A375 (cell line): ENCODE measurements around a stretch of chr14.

GRCh38 chr14:90406183-90407302 lies 9.7 kb downstream of the CALM1 start:
- RAMPAGE, long total RNA: no peak

DNA sequence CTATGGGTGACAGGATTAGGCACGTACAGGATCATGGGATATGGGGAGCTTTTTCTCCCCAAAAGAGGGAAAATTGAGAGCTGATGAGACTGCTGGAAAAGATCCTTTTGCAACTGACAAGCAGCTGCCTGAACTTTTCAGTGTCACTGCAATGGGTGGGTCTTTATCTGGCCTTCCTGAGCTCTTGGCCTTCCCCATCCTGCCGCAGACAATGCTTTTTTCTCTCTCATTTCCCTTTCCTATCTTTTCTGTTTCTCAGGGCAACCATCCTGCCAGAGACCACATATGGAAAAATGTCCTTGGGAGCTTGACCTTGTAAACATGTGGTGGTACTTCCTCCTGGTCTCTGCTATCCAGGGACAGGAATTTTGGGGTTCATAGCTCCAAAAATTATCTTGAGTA lies 75.8 kb downstream of the CALM1 start:
- RAMPAGE, long total RNA: no peak

DNA sequence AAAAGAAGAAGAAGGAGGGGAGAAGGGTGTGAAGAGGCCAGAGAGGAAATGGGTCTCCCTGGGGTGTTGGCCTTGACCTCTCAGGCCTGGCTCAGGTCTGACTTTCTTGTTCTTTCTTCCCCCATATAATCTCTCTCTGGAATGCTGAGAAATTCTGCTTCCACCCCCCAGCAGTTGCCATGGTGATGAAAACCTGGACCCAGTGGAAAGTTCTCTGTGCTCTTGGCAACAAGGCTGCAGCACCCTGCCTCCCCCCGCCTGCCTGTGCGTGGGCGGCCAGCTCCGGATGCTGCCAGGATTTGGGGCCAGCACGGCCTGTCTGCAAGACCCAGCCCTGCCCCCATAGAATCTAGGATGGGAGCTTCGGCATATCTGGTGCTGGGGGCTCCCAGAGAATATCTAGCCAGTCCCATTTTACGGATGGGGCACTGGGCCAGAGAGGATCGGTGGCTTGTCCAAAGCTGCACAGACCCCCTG lies 94.7 kb downstream of the CALM1 start:
- RAMPAGE, long total RNA: no peak

DNA sequence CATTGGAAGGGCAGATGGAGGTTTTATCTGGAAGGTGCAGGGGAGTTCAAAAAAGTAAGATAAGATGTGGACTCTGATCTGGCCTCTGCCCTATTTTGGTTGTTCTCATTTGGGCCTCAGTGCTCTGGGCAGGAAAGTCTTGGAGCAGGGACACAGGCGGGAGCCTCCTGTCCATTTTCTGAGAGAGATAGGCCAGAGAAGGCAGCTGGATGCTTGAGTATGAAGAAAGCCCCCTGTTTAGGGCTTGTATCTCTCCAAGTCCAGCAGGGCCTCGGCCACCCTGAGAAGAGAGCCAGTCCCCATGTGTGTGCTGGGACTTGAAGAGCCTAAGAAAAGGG lies 119.7 kb downstream of the CALM1 start:
- RAMPAGE, long total RNA: no peak

GRCh38 chr14:90545936-90546603 lies 149.2 kb downstream of the CALM1 start:
- RAMPAGE, long total RNA: no peak

DNA sequence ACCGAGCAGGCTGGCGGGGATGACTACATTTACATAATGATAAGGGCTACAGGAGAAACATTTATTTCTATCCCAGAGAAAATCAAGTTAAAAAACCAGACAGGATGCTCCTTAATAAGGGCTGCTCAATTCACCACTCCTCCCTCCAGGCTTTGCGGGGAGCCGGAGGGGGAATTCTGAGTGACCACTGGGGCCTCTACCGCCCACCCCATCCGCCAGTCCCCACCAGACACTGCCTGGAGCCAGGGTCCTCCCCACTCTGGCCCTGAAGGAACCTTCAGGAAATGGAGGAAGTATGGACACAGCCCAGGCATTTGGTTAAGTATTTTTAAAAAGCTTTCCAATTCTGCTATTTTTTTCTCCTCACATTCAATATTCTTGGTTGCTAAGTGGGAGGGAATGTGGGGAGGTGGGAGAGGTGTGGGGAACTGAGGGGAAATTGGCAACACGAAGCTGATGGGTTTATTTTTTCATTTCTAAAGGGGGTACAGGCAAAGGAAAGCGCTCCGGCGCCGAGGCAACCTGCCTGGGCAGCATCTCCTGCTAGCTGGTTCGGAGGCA lies 200.5 kb downstream of the TTC7B start:
- RAMPAGE, long total RNA: no peak

GRCh38 chr14:90701115-90701612 lies 115.1 kb downstream of the TTC7B start:
- RAMPAGE, long total RNA: no peak

GRCh38 chr14:90850507-90851002 lies 34.3 kb upstream of the TTC7B start:
- RAMPAGE, long total RNA: no peak

- RAMPAGE, long total RNA: no peak
These were observed 51.3 kb downstream of the RPS6KA5 start for GRCh38 chr14:91009094-91009489.

DNA sequence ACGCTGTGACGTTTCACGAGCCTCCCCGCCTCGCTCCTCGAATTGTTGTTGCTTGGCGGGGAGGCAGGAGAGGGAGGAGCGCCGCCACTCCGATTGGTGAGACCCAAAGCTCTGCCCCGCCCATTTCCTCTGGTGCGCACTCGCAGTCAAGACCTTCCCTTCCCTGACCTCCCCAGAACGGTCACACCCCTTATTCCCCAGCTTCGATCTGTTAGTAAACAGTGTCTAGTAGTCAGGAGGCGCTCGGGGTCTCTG lies 271 bp upstream of the RPS6KA5 start:
- RAMPAGE, long total RNA: no peak

DNA sequence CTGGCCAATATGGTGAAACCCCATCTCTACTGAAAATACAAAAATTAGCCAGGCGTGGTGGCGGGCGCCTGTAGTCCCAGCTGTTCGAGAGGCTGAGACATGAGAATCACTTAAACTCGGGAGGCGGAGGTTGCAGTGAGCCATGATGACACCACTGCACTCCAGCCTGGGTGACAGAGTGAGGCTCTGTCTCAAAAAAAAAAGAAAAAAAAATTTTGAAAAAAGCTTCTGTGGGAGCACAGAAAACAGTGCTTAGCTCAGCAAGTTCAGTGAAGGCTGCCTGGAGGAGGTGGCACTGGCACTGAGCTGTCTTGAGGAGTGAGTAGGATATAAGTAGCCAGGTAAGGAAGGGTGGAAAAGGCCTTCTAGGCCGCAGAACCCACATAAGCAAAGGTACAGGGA lies 25.5 kb downstream of the GPR68 start:
- RAMPAGE, long total RNA: no peak

DNA sequence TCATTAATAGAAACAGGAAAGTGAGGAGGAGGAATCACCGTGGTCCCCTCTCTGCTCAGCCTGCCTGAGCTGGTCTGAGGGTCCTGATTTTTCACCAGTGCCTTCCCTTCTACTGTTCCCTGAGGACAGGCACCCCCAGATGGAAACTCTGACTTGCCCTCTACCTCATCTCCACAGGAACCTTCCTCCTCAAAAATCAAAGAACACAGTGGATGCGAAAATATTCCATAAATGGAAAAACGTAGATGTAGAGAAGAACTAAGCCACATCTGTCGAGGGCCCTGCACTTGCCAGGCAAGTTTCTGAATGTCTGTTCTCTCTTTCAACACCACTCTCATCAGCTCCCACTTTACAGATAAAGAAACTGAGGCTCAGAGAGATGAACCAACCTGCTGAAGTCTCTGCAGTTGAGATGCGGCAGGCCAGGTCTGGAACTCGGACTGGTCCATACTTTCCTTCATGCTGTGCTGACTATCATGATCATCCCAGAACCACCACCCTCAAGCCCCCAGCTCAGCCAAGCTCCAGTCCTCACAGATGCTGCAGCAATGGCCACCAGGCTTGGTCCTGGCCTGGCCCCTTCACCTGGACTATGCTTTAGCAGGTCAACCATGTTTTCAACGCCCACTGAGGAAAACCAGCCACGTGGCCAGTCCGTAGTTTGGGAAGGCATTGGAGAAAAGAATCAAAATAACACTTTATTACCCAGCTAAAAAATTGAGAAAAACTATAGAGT lies 1.6 kb downstream of the GPR68 start:
- RAMPAGE, long total RNA: no peak

DNA sequence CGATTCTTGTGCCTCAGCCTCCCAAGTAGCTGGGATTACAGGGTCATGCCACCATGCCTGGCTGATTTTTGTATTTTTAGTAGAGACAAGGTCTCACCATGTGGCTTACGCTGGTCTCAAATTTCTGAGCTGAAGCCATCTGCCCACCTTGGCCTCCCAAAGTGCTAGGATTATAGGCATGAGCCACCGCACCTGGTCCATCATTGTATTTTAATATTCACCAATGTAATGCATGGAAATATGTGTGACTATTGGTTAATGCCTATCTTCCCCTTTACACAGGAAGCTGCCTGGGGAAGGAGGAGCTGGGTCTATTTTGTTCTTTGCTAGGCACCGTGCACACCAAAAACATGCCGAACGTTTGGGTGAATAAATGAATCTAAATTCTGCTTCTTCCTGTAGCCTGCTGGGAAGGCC lies 5.2 kb upstream of the GPR68 start:
- RAMPAGE, long total RNA: no peak

- RAMPAGE, long total RNA: no peak
These were observed 66.8 kb upstream of the GPR68 start for GRCh38 chr14:91311181-91311772.

DNA sequence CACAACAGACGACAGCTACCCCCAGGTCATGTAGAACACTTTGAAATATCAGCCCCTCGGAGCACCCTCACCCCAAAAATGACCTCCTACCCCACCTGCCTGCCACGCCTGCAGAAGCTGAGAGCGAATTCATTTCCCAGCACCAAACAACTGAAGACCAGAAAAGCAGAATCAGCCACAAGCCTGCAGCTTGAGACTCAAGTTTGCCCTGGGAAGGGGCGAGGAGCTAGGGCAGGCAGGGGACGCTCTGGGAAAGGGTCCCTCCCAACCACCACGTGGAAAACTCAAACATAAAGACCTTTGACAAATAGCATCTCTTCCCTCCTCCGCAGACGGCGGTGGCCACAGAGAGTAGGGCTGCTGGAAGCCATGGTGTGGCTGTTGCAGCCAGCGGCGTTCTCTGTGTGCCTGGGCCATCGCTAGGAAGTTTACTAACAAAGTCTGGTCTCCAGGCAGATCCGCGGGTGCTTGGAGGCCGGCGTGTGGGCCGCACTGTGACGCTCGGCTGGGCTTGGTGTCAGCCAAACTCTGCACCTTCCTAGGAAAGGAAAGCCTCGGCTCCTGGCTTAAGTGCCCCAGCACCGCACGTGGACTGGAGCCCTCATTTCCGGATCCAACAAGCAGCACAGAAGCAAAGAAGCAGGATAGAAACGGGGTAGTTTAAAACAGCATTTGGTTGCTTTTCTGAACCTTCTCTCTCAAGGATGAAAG lies 65.6 kb downstream of the CCDC88C start:
- RAMPAGE, long total RNA: no peak

DNA sequence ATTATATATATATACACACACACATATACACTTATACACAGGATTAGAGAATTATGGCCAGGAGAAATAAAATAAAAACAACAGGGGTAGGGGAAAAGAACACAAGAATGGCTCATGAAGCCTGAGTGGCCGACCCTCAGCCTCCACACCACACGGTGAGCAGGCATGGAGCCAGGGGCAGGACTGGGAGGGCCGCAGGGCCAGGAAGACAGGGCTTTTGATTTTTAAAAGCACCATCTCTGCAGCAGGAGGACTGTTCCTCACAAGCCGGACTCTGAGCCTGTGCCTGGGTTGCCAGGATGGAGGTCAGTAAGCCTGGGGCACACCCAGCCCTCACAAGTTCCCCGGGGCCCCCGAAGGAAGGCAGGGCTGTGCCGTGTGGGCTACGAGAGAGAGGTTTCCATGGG lies 65.0 kb downstream of the CCDC88C start:
- RAMPAGE, long total RNA: no peak

DNA sequence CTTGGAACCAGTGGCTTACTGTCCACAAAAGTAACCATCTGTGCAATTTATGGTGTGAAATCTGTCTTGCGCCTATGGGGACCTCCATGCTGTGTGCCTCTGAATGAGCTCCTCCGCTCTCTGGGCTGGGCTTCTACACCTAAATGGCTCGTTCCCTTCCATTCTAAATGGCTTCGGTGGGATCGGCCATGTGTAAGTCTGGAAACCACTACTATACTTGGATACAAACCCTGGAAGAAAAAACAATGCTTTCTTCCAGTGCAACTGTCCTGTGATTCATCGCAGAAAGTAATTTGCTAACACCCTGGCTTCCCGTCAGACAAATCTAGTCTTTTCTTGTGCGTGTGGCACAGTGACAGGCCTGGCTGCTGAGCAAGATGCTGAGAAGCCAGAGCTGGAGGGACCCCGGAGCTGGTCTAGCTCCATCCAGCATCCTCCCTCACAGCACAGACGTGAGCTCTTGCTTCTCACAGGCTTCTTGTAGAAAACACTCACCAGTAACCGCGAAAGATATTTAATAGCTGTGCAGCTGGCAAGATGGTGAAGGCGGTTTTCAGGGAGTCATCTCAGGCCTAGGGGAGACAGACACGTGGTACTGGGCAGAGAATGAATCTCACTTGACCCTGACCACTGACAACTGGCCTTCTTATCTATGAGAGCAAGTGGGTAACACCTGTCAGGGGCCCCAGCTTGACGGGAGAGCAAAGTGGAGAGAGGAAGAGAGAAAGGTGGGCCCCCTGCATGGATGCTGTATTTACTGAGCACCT lies 63.5 kb downstream of the CCDC88C start:
- RAMPAGE, long total RNA: no peak

DNA sequence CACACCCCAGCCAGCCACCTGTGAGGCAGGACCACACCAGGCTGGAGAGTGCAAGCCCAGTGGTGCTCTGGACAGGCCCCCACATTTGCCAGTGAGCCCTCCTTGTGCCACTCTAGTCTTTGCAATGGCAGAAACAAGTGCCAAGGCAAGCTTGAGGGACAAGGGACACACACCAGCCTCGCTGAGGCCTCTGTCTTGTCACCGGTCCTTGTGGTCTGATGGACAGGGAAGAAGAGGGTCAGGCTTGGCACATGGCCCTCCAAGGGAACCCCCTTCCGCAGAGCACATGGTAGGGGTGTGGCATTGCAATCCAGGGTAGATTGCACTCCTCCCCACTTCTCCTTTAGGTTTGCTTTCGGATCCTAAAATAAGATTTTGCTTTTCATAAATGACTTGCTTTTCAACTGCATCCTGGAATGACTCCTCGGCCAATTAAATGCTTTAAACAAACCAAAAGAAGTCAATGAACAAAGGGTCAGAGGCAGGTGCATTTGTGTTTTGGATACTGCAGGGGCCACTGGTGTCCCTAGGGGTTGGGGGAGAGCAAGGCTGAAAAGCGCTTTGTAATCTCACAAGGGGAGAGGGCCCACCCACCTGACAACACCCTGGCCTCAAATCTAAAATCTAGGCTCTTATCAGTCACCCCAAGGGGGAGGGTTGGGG lies 53.5 kb downstream of the CCDC88C start:
- RAMPAGE, long total RNA: no peak

- RAMPAGE, long total RNA: no peak
These were observed 40.6 kb downstream of the CCDC88C start for GRCh38 chr14:91376702-91377808.

DNA sequence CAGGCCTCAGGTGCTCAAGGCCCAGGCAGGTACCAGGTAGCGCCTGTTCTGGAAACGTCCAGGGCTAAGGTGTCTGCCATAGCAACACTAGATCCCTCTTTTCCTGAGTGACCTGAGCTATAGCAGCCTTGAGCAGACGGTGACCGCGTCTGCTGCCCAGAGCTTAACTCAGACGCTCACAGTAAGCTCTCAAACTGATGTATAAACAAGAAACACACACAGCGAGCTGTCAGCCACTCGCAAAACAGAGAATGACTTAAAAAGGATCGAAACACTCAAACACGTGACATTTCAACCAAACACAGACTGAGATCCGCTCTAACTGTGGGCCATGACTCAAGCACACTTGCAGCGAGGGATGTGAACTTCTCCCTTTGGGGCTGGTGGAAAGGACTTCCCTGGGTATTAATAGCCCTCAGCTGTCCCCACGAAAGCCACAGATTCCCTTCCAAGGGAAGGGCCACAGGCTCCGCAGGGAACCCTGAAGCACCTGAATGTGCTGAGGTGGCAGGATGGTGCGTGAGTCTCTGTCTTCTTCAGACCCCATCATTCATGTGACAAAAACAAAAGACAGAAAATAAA lies 29.1 kb downstream of the CCDC88C start:
- RAMPAGE, long total RNA: no peak